Smooth muscle cell (in vitro differentiated cells): Measurements from ENCODE around the genes MT1G and KATNB1.

GRCh38 chr16:56264199-56264552 lies 72.9 kb downstream of the GNAO1 start:
- RAMPAGE, long total RNA: no peak

- RAMPAGE, long total RNA: no peak
These were observed 24.6 kb downstream of the AMFR start for GRCh38 chr16:56400606-56401353.

DNA sequence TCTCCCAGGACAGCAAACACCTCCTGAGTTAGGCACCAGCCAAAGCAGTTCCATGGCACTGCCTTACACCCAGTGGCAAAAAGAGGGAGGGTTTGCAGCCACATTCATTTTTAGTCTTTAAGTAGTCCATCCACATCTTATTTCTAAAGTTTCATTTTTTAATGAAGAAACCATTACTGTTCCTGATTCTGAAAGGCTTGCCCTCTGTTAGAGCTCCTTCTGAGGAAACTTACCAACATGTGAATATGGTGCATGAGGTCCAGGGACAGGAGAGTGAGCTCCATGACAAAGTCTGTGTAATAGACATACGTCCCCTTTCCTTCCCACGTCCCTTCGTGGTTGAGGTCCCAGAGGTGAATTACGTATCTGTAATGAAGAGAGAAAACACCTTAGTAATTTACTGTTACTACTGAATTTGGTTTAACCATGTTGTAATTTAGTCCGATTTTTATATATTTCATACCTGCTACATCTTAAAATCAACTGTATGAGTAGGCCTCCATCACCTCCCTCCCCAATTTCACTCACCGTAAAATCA lies 20.6 kb downstream of the AMFR start:
- RAMPAGE, long total RNA: no peak

- RAMPAGE, long total RNA: no peak
These were observed 894 bp downstream of the OGFOD1 start for GRCh38 chr16:56452129-56452766.

- RAMPAGE, long total RNA: no peak
These were observed 1.2 kb upstream of the MT2A start for GRCh38 chr16:56606983-56607734.

DNA sequence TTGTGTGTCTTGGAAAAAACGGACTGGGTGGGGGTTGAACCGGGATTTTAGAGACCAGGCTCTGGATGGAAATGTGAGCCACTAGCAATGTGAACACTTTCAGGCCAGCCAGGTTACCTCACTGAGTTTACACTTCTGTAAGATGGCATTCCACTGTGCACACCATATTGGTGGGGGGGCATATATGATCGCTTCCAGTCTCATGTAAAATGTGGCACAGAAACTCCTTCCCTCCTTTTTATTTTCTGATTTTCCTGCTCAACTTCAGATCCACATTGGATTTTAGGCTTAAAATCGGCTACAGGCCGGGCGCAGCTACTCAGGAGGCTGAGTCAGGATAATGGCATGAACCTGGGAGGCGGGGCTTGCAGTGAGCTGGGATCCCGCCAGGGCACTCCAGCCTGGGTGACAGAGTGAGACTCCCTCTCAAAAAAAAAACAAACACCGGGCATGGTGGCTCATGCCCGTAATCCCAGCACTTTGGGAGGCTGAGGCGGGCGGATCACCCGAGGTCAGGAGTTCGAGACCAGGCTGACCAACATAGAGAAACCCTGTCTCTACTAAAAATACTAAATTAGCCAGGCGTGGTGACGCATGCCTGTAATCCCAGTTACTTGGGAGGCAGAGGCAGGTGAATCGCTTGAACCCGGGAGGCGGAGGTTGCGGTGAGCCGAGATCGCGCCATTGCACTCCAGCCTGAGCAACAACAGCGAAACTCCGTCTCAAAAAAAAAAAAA lies 1.7 kb downstream of the MT1E start:
- RAMPAGE, long total RNA: no peak

- RAMPAGE, long total RNA: no peak
These were observed 526 bp upstream of the MT1M start for GRCh38 chr16:56631906-56632360.

DNA sequence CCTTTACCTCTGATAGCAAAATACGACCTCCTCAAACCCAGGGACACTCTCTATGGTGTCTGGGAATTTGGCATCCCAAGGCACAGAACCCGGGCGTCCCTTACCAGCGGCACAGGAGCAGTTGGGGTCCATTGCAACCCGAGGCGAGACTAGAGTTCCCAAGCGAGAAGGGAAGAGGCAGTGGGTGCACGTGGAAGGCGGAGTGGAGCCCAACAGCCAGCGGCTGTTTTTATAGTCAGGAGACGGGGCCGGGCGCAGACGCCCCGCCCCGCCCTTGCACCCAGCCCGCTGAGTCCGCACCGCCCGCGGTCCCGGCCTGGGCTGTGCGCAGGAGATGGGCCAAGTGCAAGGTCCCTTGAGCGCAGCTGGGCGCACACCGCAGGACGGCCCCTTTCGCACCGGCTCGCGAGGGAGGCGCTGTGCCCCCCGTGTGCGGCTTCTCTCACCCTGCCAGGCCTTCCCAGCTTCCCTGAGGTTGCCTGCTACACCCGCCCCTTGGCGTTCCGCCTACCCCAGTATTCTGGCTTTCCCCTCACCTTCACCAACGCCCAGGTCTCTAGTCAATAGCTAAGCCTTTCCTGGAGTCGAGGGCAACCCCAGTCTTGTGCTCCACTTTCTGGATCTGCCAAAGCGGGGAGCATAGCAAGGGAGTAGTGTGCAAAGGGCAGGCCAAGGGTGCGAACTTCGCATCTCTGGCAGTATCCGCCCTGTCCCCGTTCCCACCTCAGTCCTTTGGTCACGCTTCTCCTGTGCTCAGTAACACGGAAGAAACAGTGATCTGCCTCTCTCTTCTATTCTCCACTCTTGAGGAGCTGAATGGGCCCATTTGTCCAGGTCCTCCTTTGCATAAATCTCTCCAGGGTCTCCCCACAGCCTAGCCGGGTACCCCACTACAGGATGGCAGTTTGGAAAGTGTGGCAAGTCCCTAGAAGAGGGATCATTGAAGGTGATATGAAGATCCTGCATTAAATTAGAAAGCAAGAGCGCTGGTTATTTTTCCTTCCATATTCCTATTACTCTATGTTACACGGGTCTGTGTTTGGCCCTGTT lies at the start of gene MT1G:
Gene MT1G (minus strand): TSS at position 204 of the 1,050 bp plus-strand sequence.
- RAMPAGE, long total RNA: no peak

GRCh38 chr16:56675600-56676286 lies 6.1 kb downstream of the MT1H start:
- RAMPAGE, long total RNA: no peak

- RAMPAGE, long total RNA: no peak
These were observed 13.9 kb upstream of the HERPUD1 start for GRCh38 chr16:56917902-56918576.

DNA sequence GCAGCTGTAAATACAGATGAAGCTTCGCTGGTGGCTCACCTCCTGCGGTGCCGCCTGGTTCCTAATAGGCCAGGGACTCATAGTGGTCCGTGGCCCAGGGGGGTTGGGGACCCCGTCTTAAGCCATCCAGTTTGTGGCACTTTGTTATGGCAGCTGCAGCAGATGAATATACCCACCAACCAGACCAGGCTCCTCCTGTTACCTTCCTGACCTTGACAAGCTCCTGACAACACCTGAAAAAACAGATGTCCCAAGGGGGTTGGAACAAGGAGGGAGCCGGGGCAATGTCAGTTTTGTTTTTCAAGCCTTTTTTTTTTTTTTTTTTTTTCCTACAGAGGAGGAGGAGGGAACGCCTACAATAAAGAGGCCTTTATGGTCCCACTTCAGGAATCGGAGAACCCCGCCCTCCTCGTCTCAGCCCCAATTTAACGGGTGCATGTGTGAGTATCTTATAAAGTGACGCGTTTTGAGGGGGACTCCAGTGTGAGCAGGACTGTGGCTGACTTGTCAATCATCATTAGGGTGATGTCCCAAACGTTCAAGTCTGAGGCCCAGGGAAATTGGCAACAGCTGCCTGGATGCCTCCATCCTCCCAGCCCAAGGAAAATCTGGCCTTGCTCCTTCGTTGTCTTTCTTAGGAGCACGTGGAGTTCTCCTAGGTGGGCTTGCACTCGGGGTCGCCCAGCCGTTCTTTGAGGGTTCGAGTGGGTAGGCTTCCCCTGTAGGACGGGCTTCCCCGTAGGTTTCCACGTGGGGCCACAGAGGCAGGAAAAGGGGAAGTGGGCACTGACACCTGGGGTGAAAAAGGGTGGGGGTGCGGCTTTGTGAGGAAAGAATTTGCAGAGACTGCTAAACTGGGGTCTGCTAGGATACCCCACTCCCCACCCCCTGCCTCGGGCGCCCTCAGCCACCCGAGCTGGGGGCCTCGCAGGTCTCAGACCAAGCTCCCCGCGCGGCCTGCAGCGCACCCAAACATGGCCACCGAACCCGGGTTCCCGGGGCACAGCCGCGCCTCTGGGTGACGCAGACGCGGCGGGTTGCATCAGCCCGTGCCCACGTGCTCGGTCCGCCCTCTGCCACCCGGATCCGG lies 668 bp upstream of the HERPUD1 start:
- RAMPAGE, long total RNA: no peak

GRCh38 chr16:56941655-56942650 lies 10.0 kb downstream of the HERPUD1 start:
- RAMPAGE, long total RNA: no peak

GRCh38 chr16:56943199-56944225 lies 11.6 kb downstream of the HERPUD1 start:
- RAMPAGE, long total RNA: no peak

DNA sequence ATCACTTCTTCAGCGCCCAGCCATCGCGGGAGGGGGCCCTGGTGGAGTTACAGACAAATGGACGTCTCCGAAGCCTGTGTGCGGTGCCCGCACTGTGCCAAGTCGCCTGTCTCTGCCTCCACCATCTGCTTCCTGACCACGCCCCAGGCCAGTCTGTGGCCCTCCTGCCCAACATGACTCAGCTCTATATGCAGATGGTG lies 36.6 kb downstream of the NLRC5 start:
- RAMPAGE, long total RNA: no peak

- RAMPAGE, long total RNA: no peak
These were observed 128 bp upstream of the PSME3IP1 start for GRCh38 chr16:57186120-57186214.

- RAMPAGE, long total RNA: no peak
These were observed 8.5 kb downstream of the RSPRY1 start for GRCh38 chr16:57194497-57195079.

DNA sequence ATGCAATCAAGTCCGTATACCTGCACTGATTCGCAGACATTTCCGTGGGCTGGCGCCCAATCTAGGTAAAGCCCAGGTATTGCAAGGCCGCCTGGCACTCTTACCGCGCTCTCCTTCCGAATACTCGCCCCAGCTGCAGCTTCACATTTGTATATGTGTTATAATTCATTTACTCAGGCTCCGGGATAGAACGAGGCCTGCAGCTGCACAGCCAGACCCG lies 16.4 kb upstream of the PLLP start:
- RAMPAGE, long total RNA: no peak

GRCh38 chr16:57433786-57434573 lies 13.2 kb downstream of the CIAPIN1 start:
- RAMPAGE, long total RNA: no peak

- RAMPAGE, long total RNA: no peak
These were observed 633 bp downstream of the ADGRG1 start for GRCh38 chr16:57629065-57629461.

DNA sequence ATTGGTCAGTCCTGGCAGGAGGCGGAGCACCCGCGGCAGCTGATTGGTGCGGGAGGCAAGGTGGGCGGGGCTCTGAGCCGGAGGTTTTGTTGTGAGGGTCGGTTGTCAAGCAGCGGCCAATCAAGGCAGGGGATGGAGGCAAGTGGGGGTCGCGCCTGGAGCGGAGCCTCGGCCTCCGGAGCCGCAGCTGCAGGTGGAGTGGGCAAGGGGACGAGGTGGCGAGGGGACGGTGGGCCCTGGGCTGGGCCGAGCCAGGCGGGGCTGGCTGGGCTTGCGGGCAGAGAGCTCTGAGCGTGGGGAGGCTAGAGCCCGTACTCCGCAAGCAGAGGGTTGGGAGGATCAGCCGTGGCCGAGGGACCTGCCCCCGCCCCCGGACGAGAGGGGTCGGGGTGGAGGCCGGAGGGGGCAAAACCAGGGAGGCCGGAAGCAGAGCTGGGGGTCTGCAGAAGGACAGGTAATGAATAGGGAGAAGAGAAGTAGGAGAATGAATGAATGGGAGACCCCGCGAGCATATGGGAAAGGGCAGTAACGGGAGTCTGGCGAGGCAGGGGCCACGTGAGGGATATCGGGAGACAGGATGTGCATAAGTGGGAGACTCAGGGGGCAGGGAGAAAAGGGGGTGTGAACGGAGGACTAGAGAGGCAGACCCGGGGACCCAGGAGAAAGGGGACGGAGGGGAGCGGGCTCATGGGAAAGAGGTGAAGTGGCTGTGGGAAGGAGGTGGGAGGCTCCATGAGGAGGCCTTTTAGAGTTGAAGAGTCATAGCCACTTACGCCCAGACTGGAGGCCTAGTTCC lies at the start of gene KATNB1:
Gene KATNB1 (plus strand): TSS at position 108 of the 796 bp plus-strand sequence.
- RAMPAGE, long total RNA: start-site peak on the plus strand centred at position 136 of the sequence, 71 bp wide, 73 and 52 reads in 2 replicates